ENCODE measurements around a stretch of chr17.

DNA sequence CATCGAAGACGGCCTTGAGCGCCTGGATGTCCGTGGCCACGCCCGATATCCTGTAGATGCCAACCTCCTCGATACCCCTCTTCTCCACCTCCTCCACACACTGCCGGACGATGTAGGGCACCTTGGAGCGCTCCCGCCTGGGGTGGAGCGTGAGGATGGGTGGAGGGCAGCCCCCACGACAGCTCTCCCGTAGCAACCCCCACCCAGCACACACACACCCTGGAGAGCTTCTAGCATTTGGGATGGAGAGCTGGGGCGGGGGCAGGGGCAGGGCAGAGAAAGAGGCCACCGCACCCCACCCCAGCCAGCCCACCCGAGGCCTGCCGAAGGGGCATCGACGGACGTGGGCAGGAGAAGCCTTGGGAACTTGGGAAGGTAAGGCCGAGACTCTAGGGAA lies 14.9 kb downstream of the TIMM22 start:
- PRO-cap, 3 experiments: no peak in any of the 3 experiments
- RRBS: no CpG with 5 or more reads among the region's 22 CpGs

GRCh38 chr17:1055547-1056247 lies 58.8 kb downstream of the TIMM22 start:
- PRO-cap, 3 experiments: no peak in any of the 3 experiments
- RRBS: 5% methylated on average over 3 of the region's 25 CpGs

DNA sequence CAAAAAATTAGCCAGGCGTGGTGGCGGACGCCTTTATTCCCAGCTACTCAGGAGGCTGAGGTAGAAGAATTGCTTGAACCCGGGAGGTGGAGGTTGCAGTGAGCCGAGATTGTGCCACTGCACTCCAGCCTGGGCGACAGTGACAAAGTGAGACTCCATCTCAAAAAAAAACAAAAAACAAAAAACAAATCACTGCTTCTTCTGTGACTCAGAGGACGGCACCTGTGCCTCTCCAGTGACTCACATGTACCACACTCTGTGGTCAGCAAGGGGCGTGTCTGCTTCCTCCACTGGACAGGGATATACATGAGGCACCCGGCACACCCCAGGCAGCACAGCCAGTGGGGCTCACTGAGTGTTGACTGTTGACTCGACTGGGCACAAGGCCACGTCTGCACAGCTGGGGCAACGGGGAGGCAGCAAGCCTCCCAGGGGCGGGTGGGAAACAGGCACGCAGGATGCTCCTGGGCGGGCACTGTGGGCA lies 63.9 kb downstream of the TIMM22 start:
- PRO-cap, 3 experiments: no peak in any of the 3 experiments
- RRBS: no CpG with 5 or more reads among the region's 15 CpGs

- PRO-cap, 3 experiments: no peak in any of the 3 experiments
- RRBS: no CpG with 5 or more reads among the region's 8 CpGs
Measured at GRCh38 chr17:1098305-1098660, 81.5 kb downstream of the ABR start.

GRCh38 chr17:1134581-1135469 lies 45.0 kb downstream of the ABR start:
- PRO-cap, 3 experiments: no peak in any of the 3 experiments
- RRBS: 9% methylated on average over 4 of the region's 32 CpGs

GRCh38 chr17:1300179-1300658 lies 20.8 kb downstream of the TRARG1 start:
- PRO-cap, 3 experiments: no peak in any of the 3 experiments
- RRBS: no CpG with 5 or more reads among the region's 19 CpGs

GRCh38 chr17:1397539-1398494 lies 2.2 kb downstream of the YWHAE start:
- PRO-cap, 3 experiments: no peak in any of the 3 experiments
- RRBS: no CpG with 5 or more reads among the region's 5 CpGs

GRCh38 chr17:1482774-1483081 lies 9.8 kb downstream of the MYO1C start:
- PRO-cap, 3 experiments: no peak in any of the 3 experiments
- RRBS: no CpG with 5 or more reads among the region's 19 CpGs

DNA sequence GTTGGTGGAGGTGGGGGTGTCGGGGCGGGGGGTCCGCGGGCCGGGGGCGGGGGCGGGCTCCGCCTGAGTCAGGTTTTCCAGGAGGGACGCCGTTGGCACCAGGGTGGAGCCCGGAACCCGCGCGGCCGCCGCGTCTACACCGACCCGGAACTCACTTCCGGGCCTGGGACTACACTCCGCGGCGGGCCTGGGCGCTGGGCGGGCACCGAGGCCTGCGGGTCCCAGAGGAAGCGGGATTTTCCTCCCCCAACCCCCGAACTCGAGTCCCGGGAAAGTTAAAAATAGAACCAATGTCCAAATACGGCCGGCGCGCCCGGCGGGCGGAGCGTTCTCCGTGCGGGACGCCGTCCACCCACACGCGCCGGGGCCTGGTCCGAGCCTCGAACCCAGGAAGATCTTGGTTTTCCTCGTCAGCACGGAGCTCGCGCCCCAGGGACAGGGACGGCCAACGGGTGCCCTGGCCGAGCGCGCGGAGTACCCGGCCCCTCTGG lies 6.5 kb downstream of the MYO1C start:
- PRO-cap, 3 experiments: peak in 3 of 3 experiments; most common plus-strand start position 174 of the sequence (in 3); most common minus-strand start position 153 of the sequence (in 2)
- RRBS: 3% methylated on average over 39 of the region's 59 CpGs

DNA sequence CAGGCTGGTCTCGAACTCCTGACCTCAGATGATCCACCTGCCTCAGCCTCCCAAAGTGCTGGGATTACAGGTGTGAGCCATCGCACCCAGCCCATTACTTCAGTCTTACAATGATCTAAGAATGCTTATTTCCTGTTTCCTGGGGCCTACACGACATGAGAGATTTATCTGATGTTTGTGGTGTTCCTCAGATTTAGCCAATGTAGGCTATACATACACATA lies 10.5 kb upstream of the INPP5K start:
- PRO-cap, 3 experiments: no peak in any of the 3 experiments
- RRBS: no CpG with 5 or more reads among the region's 3 CpGs

DNA sequence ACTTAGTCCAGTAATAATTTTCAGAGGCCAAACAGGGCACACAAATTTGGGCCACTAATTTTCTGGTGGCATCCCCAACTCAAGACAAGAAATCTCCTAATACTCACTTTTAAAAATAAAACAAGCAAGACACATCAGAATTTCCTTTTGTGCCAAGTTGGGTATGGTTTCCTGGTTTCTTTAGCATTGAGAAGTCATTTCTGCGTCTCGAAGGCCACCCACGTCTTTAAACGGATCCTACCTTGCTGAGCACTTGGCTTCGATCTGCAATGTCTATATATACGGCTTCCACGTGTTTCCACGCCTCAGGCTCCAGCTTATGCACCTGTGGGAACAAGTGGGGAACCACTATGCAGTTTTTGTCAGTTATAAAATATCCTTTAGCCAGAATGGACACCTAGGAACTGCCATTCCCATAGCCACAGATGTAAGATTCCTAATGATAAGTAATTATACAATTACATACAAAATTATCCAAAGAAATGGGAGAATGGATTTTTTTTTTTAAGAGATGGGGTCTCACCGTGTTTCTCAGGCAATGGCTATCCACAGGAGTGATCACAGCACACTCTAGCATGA lies 22.3 kb upstream of the INPP5K start:
- PRO-cap, 3 experiments: no peak in any of the 3 experiments
- RRBS: no CpG with 5 or more reads among the region's 9 CpGs

DNA sequence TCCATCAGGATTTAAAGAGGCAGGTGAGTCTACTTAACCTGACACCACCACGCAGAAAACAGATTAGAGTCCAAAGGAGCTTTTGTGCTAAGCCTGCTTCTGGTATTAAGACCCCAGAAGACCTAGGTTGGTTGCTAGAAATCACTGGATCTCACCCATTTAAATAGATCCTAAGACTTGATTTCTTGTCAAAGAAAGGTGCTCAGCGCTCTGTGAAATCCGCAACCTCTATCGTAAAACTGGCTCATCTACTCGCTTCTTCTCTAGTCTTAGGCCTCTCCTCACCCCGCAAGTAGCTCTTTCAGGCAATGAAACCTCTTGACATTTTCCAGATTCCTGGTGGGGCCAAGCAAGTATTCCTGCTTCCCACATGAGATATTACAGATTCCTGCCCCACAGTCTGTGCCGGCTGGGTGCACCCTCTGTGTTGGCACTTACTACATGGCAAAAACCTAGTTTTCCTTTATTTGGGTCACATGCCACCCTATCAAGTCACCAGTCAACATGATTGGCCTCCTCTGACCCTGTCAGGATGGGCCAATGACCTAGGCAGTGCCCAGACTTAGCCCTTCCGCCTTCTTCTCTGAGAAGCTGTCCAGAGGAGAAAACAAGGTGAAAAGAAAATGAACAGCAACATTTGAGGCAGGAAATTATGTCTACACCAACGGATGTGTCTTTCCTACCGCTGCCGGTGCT lies 8.9 kb downstream of the PITPNA start:
- PRO-cap, 3 experiments: no peak in any of the 3 experiments
- RRBS: 100% methylated on average over 1 of the region's 11 CpGs

DNA sequence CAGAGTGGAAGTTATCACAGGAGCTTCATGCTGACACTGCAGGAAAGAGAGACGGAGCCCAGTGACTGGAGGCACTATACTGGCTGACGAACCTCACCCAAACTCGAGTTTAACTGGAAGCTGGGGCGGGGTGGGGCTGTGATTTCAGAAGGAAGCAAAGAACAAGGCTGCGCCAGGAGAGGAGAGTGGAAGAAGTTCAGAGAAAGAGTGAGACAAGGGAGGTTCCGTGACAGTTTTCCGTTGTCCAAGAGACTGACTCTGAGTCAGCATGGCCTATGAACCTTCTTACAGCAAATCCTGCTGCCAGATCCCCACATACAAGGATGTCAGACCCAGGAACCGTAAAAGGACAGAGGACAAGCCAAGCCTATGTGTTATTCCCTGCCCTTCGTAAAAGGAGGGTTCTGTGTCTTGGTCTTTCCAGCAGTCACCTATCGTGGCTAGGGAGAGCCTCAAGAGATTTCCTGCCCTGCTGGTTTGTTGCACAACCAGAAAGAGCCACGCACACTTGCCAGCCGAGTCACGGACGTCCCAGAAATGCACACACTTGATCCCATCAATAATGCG lies 5.1 kb downstream of the PITPNA start:
- PRO-cap, 3 experiments: no peak in any of the 3 experiments
- RRBS: no CpG with 5 or more reads among the region's 15 CpGs

GRCh38 chr17:1612348-1612761 lies 16.3 kb downstream of the SLC43A2 start:
- PRO-cap, 3 experiments: no peak in any of the 3 experiments
- RRBS: 42% methylated on average over 7 of the region's 17 CpGs

GRCh38 chr17:1643806-1644826 lies 1.4 kb downstream of the SCARF1 start:
- PRO-cap, 3 experiments: no peak in any of the 3 experiments
- RRBS: 0% methylated on average over 3 of the region's 40 CpGs

GRCh38 chr17:1644827-1645546 lies 545 bp downstream of the SCARF1 start:
- PRO-cap, 3 experiments: no peak in any of the 3 experiments
- RRBS: no CpG with 5 or more reads among the region's 16 CpGs

DNA sequence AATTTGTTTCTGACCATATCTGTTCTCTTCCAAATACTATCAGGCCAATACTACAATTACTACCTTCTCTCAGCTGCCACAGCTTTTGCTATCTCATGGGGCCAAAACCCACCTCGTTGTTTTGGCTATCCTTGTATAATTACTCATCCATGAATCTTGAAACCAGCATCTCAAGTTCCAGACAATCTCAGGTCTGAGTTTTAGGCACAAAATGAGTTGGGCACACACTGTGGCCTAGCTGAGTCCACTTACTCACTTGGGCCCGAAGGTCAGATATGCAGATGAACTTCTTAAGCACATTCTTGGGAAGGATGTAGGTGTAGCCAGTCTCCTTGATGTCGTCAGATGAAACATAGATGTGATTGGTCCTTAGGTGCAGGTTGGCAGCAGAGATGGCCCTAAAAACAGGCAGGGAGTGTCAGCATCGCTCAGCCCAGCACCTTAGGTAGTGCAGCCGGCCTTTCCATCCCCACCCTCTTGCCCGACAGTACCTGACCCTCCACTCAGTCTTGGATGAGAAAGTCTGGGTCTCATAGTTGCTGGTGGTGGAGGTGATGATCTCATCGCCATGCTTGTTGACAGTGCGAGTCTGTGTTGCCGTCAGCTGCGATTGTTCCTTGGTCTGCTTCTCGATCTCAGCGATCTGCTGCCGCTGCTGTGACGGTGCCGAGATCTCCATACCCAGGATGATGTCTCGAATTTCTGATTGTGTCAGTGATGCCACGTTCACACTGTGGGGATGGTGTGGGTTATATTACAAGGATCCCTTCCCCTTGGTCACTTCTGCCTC lies 3.8 kb upstream of the RILP start:
- PRO-cap, 3 experiments: no peak in any of the 3 experiments
- RRBS: no CpG with 5 or more reads among the region's 17 CpGs

- PRO-cap, 3 experiments: no peak in any of the 3 experiments
- RRBS: no CpG with 5 or more reads among the region's 15 CpGs
Measured at GRCh38 chr17:1661412-1662295, 12.0 kb upstream of the RILP start.

DNA sequence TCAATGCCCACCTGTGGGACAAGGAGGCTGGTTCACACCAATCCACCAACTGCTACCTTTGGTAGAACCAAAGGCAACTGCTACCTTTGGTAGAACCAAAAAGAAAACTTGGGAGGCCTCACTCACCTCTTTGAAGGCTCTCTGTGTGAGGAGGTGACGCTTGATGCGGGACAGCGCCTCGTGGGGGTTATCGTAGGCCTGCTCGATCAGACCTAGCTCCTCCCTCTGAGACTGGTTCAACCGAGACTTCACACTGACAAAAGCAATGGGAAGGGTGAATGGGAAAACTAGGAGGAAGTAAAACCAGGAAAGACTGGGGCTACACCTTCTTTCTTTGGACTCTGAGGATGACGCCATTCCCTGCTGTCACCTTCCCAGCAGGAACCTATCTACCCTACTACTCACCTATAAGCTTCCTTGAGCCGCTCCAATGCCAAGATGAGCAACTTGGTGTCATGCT lies 8.8 kb downstream of the PRPF8 start:
- PRO-cap, 3 experiments: no peak in any of the 3 experiments
- RRBS: no CpG with 5 or more reads among the region's 9 CpGs

DNA sequence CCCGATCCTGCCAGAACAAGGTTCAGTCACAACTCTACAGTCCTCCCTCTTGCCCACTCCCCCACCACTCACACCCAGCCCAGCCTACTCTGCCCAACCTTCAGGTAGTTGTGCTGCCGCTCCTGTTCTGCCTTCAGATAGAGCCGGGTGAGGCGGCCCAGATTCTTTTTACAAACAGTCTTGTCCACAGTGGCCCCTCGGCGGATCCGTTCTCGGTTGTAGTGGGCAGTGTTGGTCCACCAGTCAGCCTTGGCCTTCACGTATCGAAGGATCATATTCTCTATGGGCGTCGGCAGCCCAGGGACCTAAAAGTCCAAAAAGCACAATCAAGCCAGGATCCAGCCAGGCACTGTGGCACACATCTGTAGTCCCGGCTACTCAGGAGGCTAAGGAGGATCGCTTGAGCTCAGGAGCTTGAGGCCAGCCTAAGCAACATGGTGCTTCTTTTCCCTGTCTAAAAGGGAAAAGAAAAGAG lies 8.2 kb downstream of the PRPF8 start:
- PRO-cap, 3 experiments: no peak in any of the 3 experiments
- RRBS: no CpG with 5 or more reads among the region's 14 CpGs

All from breast (tissue), 4 donors.